Umbilical cord (tissue), 2 donors: Measurements from ENCODE around the genes SGSM2, MNT, OR3A1 and OR1E1.

GRCh38 chr17:2213597-2214846, 89.6 kb downstream of the SMG6 start:
- RAMPAGE, long total RNA, result no peak

DNA sequence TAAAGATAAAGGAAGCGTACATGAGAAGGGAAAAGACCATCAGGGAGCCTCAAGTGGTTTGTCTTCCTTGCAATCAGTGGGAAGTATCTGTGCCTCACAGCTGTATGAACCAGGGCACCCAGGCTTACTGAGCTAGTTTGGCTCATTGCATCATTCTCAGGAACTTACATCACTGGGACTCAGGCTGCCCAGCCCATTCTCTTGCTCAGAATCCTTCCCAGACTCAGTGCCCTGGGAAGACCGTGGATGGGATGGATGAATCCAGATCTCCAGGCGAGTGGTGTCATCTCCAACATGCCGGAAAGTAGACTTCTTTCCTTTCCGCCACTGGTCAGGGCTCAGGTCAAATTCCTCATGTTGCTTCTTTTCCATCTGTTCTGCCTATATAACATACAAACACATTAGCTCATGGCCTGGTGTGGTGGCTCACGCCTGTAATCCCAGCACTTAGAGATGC, 21.1 kb downstream of the SMG6 start:
- RAMPAGE, long total RNA, result no peak

- RAMPAGE, long total RNA, result no peak
These were observed at the start of gene SGSM2 for GRCh38 chr17:2336809-2337847. Gene SGSM2, plus strand, starts transcription at chr17:2337501.

GRCh38 chr17:2361141-2361766, 24.0 kb downstream of the SGSM2 start:
- RAMPAGE, long total RNA, result no peak

- RAMPAGE, long total RNA, result no peak
These were observed 24.5 kb downstream of the MNT start for GRCh38 chr17:2376327-2376833.

DNA sequence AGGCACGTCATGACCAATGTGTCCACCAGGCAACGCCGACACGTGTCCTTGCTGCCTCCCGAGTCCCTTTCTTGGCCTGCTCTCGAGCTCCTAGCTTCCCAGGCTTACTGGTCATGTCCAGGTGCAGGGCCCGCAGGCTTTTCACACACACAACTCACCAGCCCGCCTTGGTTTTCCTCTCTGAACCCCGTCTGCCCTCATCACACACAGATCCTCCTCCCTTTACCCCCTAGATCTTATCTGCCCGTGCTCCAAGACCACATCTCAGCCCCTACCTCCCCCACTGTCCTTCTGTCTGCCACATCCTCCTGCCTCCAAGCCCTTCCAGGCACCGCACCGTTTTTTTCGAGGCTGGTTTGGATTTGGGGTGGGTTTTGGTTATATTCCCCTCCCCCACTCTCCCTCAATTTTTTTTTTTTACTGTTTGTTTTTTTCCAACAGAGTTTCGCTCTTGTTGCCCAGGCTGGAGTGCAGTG, 12.0 kb downstream of the MNT start:
- RAMPAGE, long total RNA, result no peak

- RAMPAGE, long total RNA, result no peak
These were observed 5.0 kb downstream of the MNT start for GRCh38 chr17:2395802-2396349.

- RAMPAGE, long total RNA, result no peak
These were observed at the start of gene MNT for GRCh38 chr17:2400513-2401458. Gene MNT, minus strand, starts transcription at chr17:2401060.

GRCh38 chr17:2412278-2413171, 11.7 kb upstream of the MNT start:
- RAMPAGE, long total RNA, result no peak

- RAMPAGE, long total RNA, result no peak
These were observed 33.8 kb upstream of the METTL16 start for GRCh38 chr17:2545334-2546046.

DNA sequence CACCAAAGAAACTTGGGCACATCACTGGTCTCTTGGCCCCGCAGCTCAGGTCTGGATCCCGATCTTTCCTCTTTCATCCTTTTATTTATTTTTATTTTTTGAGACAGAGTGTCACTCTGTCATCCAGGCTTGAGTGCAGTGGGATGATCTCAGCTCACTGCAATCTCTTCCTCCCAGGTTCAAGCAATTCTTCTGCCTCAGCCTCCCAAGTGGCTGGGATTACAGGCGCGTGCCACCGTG, 24.4 kb downstream of the CLUH start:
- RAMPAGE, long total RNA, result no peak

DNA sequence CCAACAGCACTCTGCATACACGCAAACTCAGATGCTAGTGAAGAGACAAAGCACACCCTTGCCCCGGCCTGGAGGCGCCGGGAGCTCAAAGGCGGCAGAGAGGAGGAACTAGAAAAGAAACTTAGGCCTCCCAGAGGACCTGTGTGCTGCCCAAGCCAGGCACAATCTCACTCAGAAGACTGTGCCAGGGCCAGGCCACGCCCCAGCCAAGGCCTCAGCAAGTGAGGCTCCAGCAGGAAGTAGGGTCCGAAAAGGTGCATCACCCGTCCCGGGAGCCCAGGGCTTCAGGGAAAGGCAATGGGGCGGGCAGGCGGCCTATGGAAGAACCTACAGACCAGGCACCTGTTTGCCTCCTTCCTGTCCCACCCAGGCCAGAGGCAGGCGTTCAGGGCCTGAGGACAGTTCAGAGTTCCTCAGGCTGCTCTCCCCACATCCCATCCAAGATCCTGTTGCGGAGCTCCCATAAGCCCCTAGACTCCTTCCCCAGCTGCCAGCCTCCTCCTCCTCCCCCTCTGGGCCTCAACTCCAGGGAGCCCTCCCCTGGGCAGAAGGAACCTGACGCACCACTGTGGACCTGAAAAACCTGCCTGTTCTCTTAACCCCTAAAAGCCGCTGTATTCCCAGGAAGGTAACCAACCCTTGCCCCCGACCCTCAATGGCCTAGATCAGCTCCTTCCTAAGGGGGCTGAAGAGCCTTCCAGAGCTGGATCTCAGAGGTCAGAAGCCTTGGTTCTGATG, 2.4 kb downstream of the CLUH start:
- RAMPAGE, long total RNA, result no peak

DNA sequence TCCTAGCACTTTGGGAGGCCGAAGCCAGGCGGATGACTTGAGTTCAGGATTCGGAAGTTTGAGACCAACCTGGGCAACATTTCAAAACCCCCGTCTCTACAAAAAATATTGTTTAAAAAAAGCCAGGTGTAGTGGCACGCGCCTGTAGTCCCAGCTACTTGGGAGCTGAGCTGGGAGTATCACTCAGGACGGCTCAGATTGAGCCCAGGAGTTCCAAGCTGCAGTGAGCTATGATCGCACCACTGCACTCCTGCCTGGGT, 1.2 kb upstream of the CLUH start:
- RAMPAGE, long total RNA, result no peak

DNA sequence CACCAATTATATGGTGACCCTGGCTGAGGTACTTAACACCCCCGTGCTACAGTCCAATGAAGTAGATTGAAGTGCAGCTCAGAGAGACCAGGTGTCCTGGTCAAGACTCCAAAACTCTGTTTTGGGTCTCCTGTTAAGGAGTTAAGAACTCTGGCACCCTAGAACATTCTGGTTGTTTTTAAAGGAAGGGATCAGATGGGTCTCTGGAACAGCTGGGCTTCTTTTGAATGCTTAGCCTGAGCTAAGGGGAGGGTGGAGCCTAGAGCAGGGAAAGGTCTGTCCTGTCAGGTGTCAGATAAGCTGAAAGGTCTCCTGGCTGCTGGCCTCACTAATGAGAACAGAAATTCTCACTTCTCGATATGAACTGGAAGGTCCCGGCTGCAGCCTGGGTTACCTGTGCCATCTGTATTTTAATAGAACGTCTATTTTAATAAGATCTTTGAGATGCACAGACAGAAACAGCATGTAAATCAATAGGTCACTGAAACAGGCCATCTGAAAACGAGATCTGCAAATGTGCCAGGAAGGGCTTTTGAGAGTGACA, 69.0 kb downstream of the RAP1GAP2 start:
- RAMPAGE, long total RNA, result no peak

DNA sequence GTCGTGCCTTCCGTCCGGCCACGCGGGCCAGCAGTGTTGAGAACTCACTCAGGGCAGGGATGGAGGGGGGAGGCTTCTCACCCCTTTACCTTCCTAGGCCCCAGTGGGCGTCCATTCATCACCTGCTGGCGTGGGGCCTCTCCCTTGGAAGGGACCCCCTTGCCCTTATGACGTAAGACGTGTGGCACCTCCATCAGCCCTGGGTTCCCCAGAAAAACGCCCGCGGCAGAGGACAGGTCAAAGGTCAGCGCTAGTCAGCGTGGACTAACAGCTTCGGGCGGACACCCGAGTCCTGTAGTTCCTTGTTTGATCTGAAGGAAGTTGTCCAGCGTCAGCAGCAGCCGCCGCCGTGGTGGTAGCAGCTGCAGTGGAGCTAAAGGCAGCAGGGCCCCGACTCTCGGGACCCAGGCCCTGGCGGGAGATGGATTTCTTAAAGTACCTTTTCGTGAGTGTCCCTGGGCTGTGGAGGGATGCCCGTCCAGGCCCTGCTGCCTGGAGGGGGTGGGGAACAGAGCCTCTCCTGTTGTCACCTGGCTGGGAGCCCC, 123.7 kb downstream of the OR1D5 start:
- RAMPAGE, long total RNA, result no peak

GRCh38 chr17:3298134-3298659, at the start of gene OR3A1:
Gene OR3A1, minus strand, starts transcription at chr17:3298360.
- RAMPAGE, long total RNA, result no peak

- RAMPAGE, long total RNA, result no peak
These were observed 557 bp downstream of the OR1R1P start for GRCh38 chr17:3386106-3386867.

DNA sequence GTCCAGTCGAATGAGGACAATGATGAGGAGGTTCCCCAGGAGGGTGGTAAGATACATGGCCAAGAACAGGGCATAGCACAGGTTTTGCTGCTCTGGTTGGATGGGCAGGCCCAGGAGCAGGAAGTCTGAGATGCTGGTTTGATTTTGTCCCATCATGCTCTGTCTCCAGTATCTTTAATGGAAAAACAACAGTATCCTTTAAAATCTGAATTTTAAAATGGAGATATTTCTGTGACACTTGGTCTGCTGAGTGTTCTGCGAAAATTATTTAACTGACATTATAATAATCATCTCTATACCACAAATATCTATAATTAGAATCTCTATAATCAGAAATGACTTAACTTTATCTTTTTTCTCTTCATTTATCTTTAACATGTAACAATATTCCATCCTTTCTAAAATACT, at the start of gene OR1E1:
TSS of gene OR1E1 (minus strand) at position 156 of the 408 bp plus-strand sequence.
- RAMPAGE, long total RNA, result no peak

DNA sequence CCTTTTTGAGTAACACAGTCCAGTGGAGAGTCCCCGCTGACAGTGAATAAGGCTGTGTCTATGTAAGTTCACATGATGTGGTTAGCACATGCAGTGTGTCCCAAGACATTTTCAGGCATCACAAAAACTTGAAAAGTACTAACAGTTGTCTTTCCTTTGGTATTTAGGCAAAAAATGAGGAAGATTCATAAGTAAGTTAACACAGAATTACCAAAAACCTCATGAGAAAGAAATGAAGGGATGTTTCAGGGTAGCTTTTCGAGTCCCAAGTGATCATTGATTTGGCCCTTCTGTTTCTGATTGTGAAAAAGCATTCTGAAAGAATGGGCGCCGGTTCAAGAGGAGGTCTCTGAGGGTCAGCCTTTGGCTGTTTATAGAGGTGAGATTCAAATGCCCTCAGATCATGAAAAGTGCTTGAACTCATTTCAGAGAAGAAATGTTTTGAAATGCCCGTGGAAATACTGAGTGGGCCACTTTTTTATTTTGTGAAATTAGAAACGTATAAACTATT, 491 bp upstream of the ASPA start:
- RAMPAGE, long total RNA, result no peak

DNA sequence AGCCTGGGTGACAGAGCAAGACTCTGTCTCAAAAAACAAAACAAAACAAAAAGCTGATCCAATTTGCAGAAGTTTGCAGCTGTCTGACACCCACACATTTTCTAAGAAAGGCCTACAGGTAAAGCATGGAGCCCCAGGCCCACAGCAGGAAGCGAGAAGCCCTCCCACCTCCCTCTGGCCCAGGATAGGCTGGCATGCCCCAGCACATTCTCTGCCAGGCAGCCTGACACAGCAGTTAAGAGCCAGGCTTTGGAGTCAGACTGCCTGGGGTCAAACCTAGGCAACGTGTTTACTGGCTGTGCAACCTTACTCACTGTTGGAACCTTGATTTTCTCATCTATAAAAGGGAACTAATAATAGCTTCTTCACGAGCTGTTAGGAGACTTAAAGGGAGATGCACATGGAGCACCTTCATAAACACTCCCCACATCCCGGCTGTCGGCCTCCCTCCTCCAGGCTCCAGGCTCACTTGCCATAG, 5.3 kb upstream of the TRPV3 start:
- RAMPAGE, long total RNA, result no peak